Bile duct (tissue), 1 donor: Measurements from ENCODE around the gene DCPS.

GRCh38 chr11:125958007-125958856, 12.4 kb downstream of the VSIG10L2 start:
- PRO-cap: no peak

GRCh38 chr11:126104367-126104858, 41.7 kb upstream of the CDON start:
- PRO-cap: no peak

GRCh38 chr11:126132155-126132719, 69.6 kb upstream of the CDON start:
- PRO-cap: no peak

GRCh38 chr11:126146443-126147592, 64.6 kb downstream of the RPUSD4 start:
- PRO-cap: no peak

GRCh38 chr11:126148276-126148807, 63.1 kb downstream of the RPUSD4 start:
- PRO-cap: no peak

DNA sequence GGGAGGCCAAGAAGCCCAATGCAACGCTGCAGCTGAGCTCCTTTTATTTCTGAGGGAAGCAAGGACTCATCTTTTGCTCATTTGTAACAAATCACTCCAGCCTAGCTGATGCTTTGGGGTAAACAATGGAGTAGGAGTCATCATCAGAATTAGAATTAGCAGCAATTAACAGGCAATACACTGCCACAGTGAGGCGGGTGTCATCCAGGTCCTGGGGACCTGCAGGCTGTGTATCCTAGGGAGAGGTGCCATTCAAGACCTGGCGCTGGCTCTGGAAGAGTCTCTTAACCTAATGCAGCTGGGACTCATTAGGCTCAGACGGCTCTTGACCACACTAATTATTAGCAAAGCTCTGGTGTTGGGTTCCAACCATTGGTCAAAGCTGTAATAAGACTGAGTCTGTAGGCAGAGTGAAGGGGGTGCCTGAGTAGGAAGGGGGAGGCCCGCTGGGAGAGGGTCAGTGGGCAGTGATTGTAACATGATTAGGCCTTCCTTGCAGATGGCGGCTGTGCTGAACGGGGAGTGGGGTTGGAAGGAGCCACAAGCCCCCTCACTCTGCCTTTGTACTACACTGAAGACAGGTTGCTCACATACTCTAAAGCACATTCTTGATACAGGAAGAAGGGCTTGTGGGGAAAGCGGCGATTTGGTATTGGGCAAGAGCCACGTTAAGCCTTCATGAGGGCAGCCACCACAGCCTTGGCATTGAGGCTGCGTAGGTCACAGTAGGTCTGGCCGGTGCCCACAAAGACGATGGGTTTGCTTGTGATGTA, 5.3 kb downstream of the SRPRA start:
- PRO-cap: no peak

DNA sequence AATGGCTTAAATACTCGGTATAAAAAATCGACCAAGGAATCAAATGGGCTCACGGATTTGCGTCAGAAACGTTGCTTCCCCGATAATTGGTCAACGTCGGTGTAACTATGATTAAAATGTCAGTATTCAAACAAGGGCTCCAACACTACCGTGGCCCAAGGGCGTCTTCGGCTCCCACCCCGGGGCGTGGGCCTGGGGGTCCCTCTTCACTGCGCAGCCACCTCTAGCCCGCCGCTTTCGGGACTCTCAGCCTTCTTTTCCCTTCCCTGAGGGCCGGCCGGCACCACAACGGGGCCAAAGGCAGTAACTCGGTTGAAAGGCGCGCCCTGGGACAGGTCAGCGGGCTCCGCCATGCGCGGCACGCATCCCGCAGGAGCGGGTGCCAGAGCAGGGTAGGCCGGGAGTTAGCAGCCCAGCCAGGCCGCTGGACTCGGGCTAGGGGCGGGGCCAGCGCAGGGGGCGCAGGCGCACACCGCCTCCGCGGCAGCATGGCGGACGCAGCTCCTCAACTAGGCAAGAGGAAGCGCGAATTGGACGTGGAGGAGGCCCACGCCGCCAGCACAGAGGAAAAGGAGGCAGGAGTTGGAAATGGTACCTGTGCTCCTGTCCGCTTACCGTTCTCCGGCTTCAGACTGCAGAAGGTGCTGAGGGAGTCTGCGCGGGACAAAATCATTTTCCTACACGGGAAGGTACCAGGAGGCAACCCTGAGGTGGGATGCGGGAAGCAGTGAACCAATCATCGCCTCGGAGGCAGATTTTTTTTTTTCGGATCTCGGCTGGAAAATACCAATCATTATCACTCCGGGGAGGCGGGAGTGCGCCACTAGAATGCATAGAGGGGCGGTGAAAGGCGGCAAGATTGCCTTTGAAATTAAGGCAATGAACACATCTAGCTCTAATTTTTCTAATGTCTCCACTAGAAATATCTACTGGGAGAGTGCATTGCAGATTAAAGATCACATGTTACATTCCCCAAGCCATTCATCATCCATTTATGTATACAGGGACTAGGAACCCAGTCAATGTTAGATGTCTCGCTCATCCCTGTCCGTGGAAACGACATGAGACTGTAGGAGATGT, at the start of gene DCPS:
DCPS (plus strand) TSS at position 468 of the 1,080 bp plus-strand sequence.
- PRO-cap: bidirectional peak, plus-strand start at position 489 of the sequence, minus-strand start at position 406 of the sequence; unidirectional peak, plus-strand start at position 799 of the sequence

DNA sequence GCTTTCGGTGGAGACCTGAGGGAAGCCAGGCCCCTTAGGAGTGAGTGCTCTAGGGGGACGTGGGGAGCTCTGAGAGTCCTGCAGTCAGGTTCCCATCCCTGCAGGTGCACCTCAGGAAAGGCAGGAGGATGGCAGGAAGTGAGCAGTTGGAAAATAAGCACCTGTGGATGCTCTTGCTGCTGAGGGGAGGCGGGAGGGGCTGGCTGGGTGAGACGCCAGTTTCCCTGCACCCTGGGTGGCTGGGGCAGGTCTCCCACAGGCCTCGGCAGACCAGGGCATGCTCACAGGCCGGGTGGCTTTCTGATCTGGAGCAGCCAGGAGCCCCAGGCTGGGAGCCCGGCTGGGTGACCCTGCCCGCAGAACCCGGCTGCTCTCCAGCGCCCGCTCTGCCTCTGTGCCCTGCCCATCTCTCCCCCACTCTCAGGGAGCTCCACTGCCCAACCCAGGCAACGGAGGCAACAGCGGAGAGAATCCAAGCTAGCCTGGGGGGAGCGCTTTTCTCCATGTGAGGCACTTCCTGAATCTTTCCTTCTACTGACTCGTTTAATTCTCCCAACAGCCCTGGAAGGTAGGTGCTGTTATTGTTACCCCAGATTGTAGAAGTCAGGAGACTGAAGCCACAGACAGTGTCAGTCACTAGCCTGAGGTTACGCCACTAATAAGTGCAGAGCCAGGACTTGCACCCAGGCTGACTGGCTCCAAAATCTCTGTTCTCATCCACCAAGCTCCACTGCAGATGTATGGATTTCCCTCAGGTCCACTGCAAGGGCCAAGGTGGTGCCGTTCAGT, 24.7 kb downstream of the DCPS start:
- PRO-cap: bidirectional peak, plus-strand start at position 268 of the sequence, minus-strand start at position 71 of the sequence; bidirectional peak, plus-strand start at position 467 of the sequence, minus-strand start at position 365 of the sequence

- PRO-cap: no peak
These were observed 901 bp upstream of the ST3GAL4 start for GRCh38 chr11:126354551-126355019.

DNA sequence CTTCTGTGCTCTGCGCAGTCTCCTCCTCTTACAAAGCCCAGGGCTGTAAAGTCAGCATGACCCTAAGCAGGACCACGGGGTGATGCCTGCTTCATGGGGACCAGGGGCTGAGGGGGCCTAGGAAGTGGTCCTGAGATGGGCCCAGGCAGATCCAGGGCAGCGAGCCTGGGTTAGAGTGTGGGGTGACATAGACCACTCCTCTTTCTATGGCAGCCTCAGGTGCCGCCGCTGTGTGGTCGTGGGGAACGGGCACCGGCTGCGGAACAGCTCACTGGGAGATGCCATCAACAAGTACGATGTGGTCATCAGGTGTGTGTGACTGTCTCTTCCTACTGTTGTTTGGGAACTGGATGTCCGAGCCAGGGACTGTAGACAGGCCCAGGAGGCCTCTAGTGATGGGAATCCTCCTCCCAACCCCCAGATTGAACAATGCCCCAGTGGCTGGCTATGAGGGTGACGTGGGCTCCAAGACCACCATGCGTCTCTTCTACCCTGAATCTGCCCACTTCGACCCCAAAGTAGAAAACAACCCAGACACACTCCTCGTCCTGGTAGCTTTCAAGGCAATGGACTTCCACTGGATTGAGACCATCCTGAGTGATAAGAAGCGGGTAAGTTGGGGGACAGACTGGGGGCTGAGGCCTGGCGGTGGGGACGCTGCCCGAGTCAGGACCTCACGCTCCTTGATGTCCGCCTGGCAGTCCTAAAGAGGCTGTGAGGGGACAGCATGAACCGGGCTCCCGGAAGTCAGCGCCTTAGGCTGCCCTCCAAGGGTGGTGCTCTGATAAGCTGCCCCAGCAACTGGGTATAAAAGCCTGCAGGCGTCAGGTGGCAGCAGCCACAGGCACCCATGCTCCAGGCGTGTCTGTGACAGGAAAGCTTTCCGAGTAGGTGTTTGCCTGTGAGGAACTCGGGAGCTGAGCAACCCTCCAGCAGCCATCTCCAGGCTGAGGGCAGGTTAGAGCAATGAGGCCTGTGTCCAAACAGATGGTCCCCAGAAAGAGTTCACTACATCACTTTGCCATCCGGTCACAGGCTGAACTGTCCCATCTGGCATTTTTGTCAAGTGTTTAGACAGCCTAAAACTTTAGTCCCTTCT, 52.7 kb downstream of the ST3GAL4 start:
- PRO-cap: no peak

- PRO-cap: bidirectional peak, plus-strand start at chr11:126465922, minus-strand start at chr11:126465842
These were observed 110.1 kb downstream of the ST3GAL4 start for GRCh38 chr11:126465445-126466169.

- PRO-cap: no peak
These were observed 275.7 kb downstream of the ST3GAL4 start for GRCh38 chr11:126631230-126631566.

- PRO-cap: no peak
These were observed 303.0 kb downstream of the ST3GAL4 start for GRCh38 chr11:126658418-126659003.

- PRO-cap: no peak
These were observed 109.3 kb upstream of the KIRREL3 start for GRCh38 chr11:127109779-127110297.

GRCh38 chr11:127628219-127628646, 627.7 kb upstream of the KIRREL3 start:
- PRO-cap: no peak

GRCh38 chr11:127781980-127783007, 781.7 kb upstream of the KIRREL3 start:
- PRO-cap: no peak

DNA sequence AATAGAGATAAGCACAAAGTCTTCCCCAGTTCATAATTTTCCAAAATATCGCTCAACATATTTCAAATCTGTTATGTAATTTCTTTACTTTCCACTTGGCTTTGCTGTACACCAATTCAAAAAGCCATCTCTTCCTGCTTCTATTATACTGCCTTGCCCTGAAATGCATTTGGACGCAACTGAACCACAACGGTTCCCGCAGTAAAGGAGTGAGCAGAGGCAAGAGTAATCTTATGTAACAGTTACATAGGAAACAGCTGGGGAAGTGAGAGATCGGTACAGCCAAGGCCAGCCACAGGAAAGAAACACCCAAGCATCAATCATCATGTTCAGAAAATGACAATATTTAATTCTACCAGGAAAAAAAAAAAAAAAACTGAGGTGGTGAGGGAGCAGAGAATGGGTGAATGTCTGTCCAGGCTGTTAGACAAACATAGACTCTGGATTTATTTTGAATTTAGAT, 392.2 kb downstream of the ETS1 start:
- PRO-cap: no peak

DNA sequence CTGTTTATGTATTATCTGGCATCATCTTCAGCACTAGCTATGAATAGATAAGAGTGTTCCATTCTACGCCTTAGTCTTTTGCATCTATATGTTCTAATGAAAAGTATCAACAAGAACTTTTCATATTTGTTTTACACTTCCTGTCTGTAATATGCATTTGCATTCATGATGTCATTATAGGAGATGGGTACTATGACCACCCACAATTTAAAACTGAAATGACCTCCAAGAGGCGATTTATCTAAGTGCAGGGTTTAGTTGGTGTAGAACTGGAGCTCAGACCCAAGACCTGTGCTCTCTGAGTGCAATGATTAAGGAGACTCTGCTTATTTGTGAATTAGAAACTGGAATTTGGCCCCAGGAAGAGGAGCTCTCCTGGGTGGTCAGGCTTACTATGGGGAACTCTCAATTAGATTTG, 289.1 kb downstream of the ETS1 start:
- PRO-cap: no peak

DNA sequence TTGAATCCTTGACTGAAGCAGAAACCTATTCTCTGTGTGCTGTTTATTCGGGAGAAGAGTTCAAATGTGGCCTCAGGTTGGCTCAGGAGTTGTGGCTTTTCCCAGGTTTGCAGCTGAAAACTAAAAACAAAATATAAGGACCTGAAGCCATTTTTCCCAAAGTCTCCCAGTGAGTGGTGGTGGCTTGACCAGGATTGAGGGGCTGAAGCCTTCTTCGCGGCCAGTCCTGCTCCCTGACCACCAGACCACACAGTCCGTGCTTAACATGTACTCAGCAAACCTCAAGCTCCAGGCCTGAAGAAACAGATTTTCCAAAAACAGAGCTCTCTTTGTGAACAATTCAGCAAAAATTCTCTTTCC, 129.7 kb downstream of the ETS1 start:
- PRO-cap: no peak

GRCh38 chr11:128469146-128469608, 118.2 kb downstream of the ETS1 start:
- PRO-cap: no peak